Neural cell (in vitro differentiated cells): ENCODE measurements around a stretch of chr12.

GRCh38 chr12:124545588-124546230, 21.7 kb downstream of the NCOR2 start:
- RAMPAGE, long total RNA, result no peak

DNA sequence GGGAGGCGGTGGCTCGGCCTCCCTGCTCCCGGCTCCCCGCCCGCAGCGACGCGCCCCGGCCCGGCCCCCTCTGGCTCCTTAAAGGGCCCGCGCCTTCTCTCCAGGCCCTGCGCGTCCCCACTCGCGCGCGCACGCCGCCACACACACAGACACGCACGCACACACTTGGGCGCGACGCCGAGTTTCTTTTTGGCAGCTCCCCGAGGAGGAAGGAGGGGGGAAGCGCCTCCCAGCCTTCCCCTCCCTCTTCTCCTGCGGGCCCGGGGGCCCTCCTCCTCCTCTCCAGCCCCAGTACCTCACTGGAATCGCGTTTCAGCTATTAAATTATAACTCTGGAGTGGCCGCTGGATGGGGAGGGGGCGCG, 239 bp upstream of the NCOR2 start:
- RAMPAGE, long total RNA, result no peak

- RAMPAGE, long total RNA, result no peak
Observed at GRCh38 chr12:124587381-124587830, 20.0 kb upstream of the NCOR2 start.

GRCh38 chr12:124669263-124669767, 101.9 kb upstream of the NCOR2 start:
- RAMPAGE, long total RNA, result no peak

- RAMPAGE, long total RNA, result no peak
Observed at GRCh38 chr12:124684896-124685580, 117.6 kb upstream of the NCOR2 start.

DNA sequence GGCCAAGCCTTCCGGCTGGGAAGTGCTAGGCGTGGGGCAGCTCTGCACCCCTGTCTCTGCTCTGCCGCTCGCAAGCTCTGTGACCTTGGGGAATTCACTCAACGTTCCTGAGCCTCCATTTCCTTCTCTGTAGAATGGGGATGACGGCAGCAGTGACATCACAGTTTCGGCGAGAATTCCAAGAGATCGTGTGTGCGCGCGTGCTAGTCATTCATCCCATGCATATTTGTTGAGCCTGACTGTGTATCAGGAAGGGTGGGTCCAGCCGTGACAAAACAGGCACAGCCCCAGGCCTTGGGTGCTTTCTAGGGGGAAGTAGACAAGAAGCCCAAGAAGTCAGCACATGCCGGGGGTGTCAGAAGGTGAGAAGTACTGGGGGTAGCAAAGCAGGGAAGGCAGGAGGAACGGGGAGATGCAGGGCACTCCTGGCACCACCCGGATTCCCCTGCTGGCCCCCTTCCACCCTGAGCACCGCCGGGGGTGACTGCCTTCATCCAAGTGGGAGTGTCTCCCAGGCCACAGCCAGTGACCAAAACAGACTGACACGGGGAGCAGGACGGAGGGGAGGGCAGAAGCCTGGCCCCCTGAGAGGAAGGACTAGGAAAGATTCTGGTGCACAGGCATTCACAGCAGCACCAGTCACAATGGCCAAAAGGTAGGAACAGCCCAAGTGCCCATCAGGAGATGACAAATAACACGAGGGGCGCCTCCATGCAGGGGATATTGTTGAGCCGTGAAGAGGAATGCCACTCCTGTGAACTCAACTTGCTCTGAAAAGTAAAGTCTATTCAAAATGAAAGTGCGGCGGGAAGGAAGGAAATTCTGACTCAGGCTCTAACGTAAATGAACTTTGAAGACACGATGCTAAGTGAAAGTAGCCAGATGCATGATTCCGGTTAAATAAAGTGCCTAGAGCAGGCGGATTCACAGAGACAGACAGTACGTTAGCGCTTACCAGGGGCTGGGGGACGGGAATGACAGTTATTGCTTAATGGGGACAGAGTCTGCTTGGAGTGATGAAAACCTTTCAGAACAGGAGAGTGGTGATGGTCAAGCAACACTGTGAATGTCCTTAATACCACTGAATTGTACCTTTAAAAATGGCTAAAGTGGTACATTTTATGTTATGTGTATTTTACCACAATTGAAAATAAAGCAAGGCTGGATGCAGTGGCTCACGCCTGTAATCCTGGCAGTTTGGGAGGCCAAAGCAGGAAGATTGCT, 146.0 kb upstream of the NCOR2 start:
- RAMPAGE, long total RNA, result no peak

- RAMPAGE, long total RNA, result no peak
Observed at GRCh38 chr12:124766732-124767160, 96.9 kb downstream of the SCARB1 start.

- RAMPAGE, long total RNA, result no peak
Observed at GRCh38 chr12:124867313-124867797, 3.7 kb upstream of the SCARB1 start.

DNA sequence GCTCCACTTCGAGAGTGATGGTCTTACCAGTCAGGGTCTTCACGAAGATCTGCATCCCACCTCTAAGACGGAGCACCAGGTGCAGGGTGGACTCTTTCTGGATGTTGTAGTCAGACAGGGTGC, 2.2 kb downstream of the UBC start:
- RAMPAGE, long total RNA, result no peak

DNA sequence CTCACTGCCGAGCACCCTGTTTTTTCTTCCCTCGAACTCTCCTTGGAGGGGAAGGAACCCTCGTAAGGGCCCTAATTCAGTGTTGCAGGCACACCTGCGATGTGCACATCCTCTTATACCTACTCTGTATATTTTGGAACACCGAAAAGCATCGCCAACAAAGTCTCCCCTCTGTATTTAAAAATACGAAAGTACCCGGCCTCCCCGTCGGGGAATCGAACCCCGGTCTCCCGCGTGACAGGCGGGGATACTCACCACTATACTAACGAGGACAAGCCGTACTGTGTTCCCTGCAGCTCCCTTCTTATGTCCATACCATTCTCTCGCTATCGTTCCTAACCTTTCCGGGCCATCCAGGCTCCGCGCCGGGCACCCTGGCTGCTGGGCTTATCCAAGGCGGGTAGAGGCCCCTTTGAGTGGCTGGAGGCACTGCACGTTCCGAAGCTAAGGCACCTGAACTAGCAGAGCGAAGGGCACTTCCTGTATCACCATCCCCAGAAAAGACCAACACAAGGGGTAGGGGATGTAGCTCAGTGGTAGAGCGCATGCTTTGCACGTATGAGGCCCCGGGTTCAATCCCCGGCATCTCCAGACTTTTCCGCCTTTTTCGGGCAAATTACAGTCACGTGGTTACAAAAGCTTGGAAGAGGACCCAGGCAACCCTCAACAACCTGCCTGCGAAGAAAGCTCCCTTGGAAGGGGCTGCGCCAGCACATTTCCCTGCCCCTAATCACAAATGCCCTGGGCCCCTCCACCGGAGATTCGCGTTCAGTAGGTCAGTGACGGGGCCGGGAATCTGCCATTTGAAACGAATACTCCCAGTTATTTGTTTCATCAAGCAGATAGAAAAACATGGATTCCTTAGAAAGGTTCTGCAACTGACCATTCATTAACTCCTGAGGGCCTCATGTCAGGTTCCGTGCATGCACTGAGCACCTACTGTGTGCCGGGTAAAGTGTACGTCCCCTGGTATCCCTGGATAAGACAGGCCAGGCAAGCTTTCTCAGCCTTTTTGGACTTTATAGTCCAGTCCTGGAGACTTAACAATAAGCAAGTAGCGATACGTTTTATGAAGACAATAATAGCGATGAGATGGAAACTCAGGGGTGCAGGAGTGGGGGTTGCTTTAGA, 25.4 kb upstream of the UBC start:
- RAMPAGE, long total RNA, result no peak

DNA sequence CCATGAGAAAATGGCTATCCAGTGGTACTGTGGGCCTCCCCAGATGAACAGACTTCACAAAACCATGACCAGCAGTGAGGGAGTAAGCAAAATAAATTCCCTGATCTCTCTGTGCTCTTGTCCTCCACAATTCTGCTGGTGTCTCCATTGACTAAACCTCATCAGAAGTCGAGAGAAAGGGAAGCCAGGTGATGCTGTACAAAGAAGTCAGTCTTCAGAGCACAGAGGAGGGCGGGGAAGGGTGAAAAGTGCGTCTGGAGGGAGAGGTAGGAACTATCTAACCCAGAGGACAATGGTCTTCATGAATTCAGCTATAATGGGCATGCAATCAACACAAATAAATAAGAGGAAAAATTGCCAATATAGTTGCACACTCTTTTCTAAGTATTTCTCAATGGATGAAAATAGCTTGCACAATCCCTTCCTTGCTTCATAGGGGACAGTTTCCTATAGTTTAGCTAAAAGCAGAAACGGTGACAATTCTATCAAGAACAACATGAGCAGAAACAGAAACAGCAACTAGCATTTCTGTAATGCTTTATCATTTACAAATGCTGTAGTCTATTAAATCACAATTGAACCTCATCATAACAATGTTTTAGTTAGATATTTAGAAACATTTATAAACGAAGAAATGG, 810.2 kb downstream of the TMEM132B start:
- RAMPAGE, long total RNA, result no peak

- RAMPAGE, long total RNA, result no peak
Observed at GRCh38 chr12:126583251-126583681, 1397.1 kb downstream of the TMEM132B start.

DNA sequence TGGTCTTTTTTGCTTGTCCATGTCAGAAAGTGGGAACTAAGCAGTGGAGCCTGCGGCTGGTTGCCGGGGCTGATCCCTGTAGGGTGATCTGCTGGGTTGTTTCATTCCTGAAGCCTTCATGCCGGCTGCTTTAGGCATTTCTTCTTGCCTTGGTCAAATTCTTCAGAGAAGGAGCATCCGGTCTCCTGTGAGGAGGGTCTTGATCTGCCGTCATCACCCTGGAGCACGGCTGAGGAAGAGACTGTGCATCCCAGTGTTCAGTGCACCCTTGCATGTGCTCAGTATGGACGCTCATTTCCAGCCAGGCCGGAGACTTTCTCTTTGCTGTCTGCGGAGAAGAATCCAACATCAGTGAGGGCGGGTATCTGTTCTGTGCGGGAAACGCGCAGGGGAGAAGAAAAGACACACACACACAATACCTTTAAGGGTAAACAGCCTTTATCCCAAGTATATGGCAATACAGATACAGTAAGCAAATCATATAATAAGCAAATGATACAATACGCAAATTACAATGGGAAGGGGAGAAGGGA, 1367.0 kb upstream of the TMEM132C start:
- RAMPAGE, long total RNA, result no peak

DNA sequence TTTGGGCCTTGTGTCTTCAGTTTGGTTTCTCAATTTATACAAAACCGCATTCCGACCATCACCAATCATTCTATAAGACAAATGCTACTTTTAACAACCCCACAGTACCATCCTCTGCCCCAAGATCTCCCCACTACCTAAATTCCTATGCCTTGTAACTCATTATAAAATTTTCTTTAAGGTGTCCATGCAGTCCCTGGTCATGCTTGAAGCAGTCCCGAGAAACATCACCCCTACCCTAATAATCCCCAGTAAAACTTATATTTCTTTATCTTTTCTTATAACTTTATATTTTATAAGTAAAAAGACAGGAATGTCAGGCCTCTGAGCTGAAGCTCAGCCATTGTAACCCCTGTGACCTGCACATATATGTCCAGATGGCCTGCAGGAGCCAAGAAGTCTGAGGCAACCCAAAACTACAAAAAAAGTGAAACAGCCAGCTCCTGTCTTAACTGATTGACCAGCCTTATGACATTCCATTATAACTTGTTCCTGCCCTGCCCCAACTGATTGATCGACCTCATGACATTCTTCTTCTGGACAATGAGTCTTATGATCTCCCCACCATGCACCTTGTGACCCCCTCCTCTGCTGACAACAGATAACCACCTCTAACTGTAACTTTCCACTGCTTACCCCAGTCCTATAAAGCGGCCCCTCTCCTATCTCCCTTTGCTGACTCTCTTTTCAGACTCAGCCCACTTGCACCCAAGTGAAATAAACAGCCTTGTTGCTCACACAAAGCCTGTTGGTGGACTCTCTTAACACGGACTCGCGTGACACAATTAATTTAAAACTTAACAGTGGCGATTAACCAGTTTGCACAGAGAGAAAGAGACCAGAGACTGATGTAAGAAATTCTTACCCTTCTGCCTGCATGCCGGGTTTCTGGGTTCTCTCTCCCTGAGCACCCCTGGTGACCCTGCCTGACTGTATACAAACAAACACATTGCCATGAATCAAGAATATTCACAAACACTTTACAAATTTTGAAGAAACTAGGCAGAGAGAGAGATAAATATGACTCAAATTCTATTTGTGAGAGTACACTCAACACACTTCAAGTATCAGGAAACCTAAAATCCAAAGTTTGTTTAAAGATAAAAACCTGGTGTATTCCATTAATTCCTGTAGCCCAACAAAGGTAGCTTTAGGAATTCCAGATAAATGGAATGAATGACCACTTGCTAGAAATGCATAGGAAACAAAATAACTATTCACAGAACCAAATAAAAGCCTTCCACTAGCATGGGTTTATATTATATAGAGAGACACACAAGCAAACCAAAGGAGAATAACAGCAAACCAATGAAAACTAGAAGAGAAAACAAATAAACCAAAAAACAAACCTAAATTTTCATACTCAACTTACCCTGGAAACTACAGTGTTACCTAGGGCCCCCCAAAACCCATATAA, 1109.2 kb upstream of the TMEM132C start:
- RAMPAGE, long total RNA, result no peak

GRCh38 chr12:127165393-127165892, 1101.5 kb upstream of the TMEM132C start:
- RAMPAGE, long total RNA, result no peak

- RAMPAGE, long total RNA, result no peak
Observed at GRCh38 chr12:127283956-127284590, 982.9 kb upstream of the TMEM132C start.

DNA sequence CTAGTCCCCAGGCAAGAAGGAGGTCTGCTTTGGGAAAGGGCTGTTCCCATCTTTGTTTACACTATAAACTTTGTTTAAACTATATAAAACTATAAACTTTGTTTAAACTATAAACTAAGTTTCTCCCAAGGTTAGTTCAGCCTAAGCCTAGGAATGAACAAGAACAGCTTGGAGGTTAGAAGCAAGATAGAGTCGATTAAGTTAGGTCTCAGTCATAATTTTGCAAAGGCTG, 322.8 kb upstream of the TMEM132C start:
- RAMPAGE, long total RNA, result no peak

DNA sequence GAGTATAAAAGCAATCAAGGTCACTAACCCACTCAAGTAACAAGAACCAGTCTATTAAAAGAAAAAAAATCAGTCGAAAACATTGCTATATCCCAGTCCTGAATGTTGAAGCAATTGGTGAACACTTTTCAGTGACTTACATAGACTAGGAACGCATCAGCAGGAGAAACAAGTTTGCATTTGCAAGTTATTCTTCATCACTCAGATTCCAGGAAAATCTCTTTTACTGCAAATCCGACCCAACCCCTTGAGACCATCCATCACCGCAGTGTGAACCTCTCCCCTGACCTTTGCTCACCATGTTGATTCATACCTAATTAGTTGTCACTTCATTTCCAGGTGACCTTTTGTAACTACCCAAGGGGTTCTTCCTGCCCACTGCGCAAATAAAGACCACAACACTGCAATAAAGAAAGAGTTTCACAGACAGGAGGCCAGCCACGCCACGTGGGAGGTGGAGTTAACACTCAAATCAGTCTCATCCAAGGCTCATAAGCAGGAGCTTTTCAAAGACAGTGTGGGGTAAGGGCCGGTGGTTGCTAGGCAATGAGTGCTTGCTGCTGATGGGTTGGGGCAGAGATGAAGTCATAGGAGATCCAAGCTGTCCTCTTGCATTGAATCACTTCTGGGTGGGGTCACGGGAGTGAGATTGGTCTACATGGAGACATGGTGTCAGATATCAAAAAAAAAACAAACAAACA, 241.3 kb upstream of the TMEM132C start:
- RAMPAGE, long total RNA, result no peak

- RAMPAGE, long total RNA, result no peak
Observed at GRCh38 chr12:128745934-128746264, 77.9 kb downstream of the SLC15A4 start.

GRCh38 chr12:128810019-128811233, 13.3 kb downstream of the SLC15A4 start:
- RAMPAGE, long total RNA, result no peak